Brain (tissue), 1 donor: ENCODE data around the genes FUZ, MYH14 and NAPSA.

DNA sequence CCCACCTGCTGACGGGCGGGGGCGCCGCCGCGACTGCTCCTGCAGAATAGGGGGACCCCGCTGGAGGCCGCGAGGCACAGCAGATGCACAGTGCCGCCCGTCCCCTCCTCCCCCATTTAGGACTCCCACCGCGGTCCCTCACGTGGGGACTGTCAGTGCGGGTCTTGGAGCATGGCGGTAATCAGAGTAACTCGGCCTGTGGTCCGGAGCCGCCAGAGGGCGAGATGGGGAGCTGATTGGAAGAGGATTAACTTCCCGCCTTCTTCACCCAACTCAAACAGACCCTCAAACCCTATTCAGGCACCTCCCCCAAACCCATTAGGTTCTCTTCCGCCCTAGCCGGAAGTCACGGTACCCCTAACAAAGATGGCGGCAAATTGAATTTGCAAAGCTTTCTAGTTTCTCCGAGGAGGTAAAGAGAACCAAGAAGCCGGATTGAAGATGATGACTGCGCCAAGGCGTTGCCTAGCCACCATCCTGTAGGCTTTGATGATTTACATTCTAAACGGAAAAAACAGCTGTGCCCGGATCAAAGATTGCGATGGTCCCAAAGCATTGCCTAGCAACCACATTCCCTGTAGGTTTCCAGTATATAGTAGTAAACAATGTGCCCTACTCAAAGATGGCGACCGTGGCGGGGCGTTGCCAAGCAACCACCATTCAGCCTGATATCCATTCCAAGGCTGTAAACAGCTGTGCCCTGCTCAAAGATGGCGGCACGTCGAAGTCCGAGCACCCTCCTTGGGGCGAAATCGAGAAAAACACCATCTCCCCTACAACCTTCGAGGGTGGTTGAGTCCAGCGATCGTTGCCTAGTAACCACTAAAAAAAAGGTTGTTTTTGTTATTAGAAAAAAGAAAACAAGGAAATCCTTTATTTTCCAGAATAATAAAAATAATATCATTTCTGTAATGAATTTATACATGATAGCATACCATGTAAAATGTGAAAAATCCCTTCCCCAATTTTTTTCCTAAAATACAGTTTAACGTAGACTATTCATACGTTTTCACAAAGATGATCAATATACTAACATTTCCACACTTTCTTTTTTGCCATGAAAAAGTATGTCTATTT, at the start of gene FUZ:
TSS of gene FUZ (minus strand) at position 302 of the 1,077 bp plus-strand sequence.
- RRBS: 1% methylated on average over 9 of the region's 47 CpGs

- RRBS: no CpG with 5 or more reads among the region's 14 CpGs
Measured at GRCh38 chr19:49818852-49819432, 853 bp downstream of the MED25 start.

- RRBS: no CpG with 5 or more reads among the region's 28 CpGs
Measured at GRCh38 chr19:49838693-49839558, 20.8 kb downstream of the MED25 start.

DNA sequence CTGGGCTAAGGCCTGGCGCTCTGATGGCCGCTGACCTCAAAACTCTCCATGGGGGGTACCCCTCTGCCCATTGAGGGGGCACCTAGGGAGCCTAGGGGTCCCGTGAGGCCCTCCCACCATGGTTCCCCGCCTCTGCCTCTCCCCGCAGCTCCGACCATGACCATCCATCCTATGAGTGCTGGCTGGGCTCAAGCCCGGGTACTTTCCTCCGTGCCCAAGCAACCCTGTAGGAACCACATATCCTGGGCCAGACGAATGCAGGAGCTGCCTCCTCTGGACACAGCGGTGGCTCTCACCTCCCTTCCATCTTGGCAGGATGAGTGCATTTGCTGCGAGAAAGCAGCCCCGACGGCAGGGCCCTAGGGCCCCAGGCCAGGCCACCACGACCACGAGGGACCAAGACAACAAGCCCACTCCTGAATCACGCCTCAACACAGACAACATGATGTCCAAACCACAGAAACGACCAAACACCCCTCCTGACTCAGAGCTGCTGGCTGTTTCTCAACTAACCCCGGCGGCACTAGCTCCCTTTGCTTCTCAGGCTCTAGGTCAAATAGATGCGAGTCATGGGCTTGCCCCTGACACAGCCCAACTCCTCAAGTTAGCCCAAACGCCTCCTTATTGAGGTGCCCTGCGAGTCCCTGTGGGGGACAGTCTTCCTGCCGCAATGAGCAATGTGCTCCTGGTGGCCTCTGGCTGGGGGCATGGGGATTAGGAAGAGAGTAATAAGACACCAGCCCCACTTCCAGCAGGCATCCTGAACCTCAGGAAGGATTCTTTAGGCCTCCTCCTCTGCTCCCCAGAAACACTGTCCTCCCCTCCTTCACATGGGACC, 7.2 kb upstream of the ATF5 start:
- RRBS: no CpG with 5 or more reads among the region's 23 CpGs

- RRBS: no CpG with 5 or more reads among the region's 6 CpGs
Measured at GRCh38 chr19:49969266-49969717, 8.3 kb upstream of the SIGLEC11 start.

DNA sequence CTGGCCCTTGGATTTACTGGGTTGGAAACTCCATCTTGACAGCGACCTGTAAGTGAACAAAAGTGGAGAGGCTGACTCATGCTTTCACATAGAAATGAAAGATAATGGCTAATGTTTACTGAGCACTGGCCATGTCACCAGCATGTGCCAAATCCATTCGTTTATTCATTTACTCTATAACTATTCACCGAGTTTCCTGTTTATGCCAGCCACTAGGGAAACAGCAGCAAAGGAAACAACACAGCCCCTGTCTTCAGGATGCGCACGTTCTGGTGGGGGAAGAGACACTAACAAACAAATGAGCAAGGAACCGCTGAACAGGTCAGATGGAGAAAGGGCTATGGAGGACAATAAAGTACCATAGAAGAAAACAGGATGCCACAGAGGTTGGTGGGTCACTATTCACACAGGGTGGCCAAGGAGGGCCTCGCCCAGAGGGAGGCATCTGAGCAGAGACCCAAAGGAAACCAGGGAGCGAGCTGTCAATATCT, 4.5 kb downstream of the VRK3 start:
- RRBS: no CpG with 5 or more reads among the region's 8 CpGs

DNA sequence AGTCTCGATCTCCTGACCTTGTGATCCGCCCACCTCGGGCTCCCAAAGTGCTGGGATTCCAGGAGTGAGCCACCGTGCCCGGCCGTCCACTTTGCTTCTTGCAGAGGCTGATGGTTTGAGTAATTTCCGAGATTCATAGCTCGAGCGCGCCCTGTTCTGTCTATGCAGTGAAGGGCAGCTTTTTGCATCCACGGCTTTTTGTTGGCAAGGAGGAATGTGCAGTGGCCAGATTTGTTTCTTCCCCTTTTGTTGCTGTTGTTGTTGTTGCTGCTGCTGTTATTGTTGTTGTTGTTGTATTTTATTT, 64.1 kb downstream of the IZUMO2 start:
- RRBS: no CpG with 5 or more reads among the region's 11 CpGs

DNA sequence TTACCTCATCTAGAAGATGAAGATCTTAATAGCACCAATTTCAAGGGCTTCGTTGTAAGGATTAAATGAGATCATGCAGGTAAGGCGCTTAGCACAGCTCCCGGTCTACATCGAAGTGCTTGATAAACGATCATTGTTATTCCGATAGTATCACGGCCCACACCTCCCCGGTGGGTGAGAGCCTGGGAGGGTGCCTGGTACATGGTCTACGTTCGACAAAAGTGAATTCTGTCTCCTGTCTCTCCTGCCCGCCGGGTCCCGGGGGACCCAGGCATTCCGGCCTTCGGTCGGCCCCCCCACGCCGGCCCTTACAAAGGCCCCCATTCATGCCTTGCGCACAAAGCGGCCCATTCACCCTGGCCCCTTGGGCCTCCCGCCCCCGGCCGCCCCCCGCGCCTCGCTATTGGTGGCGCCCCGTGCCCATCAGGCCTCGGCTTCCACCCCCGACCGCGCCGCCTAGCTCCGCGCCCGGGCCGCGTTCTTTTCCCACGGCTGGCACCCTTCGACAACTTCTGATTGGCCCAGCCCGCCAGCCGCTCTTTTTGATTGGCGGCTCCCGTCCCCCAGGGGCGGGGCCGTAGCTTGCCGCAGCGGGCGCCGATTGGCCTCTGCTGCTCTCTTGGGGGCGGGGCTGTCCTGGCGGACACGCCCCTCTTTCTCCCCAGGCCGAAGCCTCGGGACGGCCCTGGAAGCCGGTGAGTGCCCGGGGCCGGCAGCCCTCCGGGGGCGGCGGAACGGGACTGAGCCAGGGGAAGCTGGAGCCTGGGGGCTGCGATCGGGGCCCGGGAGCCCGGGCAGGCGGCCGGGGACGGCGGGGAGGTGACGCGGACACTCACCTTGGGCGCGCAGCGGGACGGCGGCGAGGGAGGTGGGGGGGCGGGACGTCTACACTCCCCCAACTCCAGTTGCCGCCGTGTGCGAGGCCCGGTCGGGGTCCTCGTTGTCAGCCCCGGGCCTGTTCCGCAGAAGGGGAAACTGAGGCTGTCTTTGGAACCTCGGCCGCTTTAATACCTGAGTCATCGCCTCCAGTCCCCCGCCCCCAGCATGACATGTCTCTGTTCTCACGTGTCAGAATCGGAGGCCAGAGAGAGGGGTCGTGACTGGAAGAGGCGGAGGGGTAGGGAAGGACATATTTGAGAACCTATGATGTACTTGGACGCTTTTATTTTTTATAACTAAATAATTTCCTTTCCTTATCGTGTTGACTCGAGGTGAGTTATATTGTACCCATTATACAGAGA, at the start of gene MYH14:
TSS of gene MYH14 (plus strand) at position 646 of the 1,241 bp plus-strand sequence.
- RRBS: 5% methylated on average over 31 of the region's 100 CpGs

DNA sequence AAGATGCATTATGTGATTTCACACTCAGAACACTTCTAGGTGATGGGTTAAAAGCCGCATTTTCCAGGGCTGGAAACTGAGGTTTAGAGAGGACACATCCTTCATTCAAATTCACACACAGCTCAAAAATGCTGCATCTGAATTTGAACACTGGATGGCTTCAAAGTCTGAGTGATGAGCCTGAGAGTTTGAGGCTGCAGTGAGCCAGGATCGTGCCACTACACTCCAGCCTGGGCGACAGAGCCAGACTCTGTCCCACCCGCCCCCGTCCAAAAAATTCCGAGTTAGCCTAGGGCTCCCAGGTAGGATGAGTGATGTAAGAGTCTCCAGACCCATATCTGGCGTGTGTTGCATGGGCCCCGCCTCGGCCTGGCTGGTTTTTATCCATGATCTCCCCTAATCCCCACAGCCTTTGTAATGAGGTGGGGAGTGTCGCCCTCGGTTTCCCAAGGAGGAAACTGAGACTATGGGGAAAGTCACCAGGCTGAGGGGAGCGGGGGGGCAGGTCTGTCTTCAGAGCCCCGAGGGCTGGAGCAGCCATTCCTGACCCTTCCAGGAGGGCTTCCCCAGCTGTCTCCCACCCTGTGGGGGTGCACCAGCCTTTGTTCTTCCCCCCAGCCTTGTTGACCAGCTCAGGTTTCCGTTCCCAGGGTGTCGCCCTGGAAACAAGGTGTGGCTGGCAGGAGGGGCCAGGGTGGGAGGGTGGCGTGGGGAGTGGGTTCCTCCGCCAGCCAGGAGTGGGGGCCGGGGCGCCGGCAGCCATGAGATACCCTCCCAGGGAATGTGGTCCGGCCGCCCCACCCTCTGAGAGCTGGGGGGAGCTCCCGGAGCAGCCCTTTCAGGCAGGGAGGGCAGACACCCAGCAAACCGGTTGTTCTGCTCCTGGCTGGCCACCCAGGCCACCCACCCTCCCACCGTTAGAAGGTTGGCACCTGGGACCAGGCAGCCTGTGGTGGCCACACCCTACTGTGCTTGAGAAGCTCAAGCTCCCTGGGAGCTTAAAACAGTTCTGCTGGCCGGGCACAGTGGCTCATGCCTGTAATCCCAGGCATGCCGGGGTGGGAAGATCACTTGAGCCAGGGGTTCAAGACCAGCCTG, 11.5 kb downstream of the MYH14 start:
- RRBS: 39% methylated on average over 4 of the region's 27 CpGs

- RRBS: 90% methylated on average over 14 of the region's 20 CpGs
Measured at GRCh38 chr19:50275763-50276276, 53.4 kb downstream of the KCNC3 start.

GRCh38 chr19:50289283-50289779, 39.8 kb downstream of the KCNC3 start:
- RRBS: no CpG with 5 or more reads among the region's 12 CpGs

DNA sequence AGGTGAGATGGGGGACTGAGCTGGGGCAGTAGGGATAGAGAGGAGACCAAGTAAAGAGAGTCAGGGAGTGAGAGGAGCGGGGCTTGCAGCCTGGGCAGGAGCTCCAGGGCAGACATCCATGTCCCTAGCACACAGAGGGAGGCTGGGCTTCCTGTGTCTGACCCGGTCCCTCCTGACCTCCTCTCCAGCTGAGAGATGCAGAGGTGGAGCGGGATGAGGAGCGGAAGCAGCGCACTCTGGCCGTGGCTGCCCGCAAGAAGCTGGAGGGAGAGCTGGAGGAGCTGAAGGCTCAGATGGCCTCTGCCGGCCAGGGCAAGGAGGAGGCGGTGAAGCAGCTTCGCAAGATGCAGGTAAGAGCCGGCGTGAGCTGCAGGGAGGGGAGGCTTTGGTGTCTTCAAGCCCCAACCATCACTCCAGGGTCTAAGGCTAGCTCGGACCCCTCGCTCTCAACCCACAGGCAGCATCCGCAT, 38.4 kb downstream of the KCNC3 start:
- RRBS: 64% methylated on average over 4 of the region's 15 CpGs

- RRBS: no CpG with 5 or more reads among the region's 13 CpGs
Measured at GRCh38 chr19:50334161-50334571, 5.0 kb upstream of the KCNC3 start.

- RRBS: 17% methylated on average over 10 of the region's 69 CpGs
Measured at GRCh38 chr19:50356868-50358248, 8.1 kb downstream of the NAPSA start.

- RRBS: no CpG with 5 or more reads among the region's 11 CpGs
Measured at GRCh38 chr19:50365312-50366324, at the start of gene NAPSA. Gene NAPSA (minus strand): TSS chr19:50365639.

DNA sequence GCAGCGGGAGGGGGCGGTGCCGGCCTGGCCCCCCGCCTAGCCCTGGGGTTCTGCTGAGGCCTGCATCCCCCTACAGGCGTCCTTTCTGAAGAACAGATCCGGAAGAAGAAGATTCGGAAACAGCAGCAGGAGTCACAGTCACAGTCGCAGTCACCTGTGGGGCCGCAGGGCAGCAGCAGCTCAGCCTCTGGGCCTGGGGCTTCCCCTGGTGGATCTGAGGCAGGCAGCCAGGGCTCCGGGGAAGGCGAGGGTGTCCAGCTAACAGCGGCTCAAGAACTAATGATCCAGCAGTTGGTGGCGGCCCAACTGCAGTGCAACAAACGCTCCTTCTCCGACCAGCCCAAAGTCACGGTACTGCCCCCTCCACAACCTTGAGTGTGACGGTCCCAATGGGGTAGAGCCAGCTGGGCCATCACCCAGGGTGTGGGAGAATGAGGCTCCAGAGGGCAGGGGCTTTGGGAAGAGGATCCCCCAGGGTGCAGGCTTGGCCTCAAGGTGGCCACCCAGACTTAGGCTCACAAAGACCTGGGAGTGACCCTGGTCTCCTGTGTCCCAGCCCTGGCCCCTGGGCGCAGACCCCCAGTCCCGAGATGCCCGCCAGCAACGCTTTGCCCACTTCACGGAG, 2.3 kb downstream of the NR1H2 start:
- RRBS: 81% methylated on average over 4 of the region's 22 CpGs

GRCh38 chr19:50419482-50419959, 783 bp downstream of the SPIB start:
- RRBS: no CpG with 5 or more reads among the region's 9 CpGs

DNA sequence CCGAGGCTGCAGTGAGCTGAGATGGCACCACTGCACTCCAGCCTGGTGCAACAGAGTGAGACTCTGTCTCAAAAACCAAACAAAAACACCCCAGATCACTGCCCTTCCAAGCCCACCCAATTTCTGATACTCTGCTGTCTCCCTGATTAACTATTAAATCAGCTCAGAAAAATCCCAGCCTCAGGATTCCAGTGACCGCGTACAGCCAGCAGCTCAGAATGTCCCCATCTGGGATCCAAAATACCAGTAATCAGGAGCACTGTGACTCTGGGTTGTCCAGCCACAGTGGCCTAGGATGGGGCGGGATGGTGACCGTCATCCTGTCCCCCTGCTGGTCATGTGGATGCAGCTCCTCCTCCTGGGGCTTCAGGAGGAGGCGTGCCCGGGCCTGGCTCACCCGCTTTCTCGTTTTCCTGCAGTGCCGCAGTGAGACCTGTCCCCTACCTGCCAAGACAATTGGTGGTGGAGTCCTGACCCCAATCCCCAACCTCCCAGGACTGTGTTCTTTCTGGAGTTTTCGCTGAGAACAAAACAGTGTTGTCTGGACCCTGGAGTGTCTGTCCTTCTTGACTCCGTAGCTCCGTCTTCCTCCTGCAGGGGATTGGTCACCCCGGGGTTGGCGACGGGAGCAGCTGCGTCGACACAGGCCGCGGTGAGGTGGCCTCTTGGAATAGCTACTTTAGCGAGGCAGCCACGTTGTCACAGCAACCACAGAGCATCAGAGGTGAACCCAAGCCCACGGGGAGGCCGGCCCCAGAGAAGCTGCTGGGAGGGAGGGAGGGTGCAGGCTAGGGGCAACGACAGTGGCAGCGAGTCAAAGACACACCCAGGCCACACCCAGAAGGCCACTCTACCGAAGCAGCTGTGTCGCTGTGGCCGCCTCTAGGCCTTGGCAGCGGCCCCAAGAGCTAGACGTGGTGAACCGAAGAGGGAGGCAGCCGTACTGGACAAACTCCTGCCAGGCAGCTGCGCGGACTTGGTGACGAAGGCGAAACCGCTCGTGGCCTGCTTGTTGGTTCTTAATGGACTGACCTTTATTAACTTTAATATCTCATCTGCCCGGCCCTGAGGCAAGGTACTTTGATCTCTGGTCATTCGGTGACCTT, 10.2 kb upstream of the EMC10 start:
- RRBS: no CpG with 5 or more reads among the region's 41 CpGs

DNA sequence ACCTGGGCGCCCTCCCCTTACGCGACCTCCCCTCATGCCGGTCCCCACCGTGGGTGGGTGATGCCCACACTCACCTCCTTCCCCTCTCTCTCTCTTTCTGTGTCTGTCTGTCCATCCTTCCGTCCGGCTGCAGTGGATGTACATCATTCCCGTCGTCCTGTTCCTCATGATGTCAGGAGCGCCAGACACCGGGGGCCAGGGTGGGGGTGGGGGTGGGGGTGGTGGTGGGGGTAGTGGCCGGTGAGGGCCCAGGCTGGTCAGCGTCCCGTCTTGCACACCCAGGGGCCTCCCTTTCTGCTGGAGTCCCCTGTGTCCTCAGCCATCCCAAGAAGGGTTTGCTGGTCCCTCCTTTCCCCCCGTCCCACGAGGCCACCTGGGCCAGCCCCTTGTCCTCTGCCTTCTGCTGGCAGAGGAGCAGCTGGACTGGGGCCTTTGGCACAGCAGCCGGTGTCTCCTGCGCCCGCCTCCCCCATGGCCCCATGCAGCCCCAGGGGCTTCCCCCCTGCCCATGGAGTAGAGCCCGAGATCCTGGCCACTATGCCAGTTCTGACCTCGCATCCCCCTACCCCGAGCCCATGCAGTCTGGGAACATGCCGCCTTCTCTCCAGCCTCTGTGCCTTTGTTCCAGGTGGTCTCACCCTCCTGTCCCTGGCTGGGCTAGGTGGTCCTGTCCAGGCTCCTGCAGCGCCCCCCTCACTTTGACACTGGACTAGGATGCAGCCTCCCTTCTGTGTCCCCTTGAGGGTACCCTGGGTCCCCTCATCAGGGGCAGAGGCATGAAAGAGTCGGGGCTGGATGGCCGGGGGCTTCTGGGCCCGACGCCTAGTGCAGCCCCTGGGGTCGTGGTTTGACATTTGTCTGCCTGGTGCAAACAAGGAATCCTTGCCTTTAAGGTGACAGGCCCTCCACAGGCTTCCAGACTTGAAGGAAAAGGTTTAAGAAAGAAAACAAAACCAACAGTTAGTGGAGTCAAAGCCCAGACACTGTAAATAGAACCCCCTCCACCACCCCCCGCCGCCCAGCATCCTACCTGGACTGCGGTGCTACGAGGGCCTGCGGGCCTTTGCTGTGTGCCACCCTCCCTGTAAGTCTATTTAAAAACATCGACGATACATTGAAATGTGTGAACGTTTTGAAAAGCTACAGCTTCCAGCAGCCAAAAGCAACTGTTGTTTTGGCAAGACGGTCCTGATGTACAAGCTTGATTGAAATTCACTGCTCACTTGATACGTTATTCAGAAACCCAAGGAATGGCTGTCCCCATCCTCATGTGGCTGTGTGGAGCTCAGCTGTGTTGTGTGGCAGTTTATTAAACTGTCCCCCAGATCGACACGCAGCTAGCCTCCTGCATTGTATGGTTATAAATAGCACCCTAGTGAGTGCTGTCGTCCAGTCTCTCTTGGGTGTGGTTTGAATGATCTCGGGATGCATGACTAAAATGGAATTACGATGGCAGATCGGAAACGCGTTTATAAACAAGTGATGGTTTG, 5.9 kb upstream of the GARIN5A start:
- RRBS: 57% methylated on average over 8 of the region's 47 CpGs

- RRBS: no CpG with 5 or more reads among the region's 43 CpGs
Measured at GRCh38 chr19:50514362-50515330, 933 bp upstream of the ASPDH start.